Epithelial cell of esophagus (primary cell): ENCODE measurements around a stretch of chr6.

DNA sequence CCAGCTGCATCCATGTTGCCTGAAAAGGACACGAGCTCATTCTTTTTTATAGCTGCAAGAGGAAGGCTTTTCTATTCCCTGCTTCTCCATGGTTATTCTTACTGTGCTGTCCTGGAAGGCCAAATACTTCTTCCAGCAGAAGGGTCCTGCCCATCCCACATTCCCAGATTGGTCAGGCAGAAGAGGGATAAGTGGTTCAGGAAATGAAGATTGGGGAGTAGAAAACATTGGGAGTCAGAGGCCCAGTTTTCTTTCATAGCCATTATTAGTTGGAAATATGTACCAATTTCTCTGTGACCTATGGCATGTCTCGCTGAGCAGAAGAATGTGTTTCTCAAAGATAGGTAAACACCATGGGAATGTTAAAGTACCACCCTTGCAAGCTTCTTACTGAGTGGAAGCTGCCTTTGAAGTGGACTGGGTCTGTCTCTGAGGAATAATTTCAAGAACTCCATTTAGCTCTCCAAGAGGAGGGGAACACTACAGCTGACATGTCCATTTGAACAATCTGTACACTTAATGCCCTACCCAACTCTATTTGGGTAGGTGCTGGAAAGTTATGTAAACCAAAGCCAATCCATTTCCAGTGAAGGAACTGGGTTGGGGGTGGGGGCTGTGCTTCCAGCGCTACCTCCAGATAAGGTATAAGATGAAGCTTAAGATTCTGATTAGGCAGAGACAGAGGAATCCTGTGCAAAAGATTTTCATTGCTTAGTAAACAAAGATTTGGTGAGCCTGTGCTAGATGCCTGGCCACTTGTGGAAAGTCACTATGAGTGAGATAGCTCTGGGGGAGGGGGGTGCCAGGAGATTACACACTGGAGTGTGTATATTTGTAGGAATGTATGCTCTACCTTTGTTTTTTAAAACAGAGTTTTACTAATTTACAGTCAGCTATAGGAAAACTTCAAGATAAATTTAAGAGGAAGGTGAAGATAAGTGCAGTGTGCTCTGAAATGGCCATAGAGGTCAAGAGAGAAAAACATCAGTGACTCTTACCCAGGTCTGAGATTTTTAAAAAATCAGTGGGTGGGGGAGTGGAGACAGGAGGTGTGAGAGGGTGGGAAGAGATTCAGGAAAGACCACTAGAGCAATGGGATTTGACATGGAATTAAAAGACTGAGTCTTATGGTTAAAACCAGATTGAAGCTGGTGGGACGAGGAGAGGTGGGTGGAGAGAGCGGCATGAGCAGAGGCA, 121.9 kb downstream of the TCP11 start:
- RRBS = no CpG with 5 or more reads among the region's 5 CpGs

- RRBS = no CpG with 5 or more reads among the region's 3 CpGs
Measured at GRCh38 chr6:35047090-35047548, 94.0 kb downstream of the TCP11 start.

- RRBS = no CpG with 5 or more reads among the region's 9 CpGs
Measured at GRCh38 chr6:35047591-35048283, 93.4 kb downstream of the TCP11 start.

- RRBS = 98% methylated on average over 1 of the region's 26 CpGs
Measured at GRCh38 chr6:35059526-35060298, 81.4 kb downstream of the TCP11 start.

DNA sequence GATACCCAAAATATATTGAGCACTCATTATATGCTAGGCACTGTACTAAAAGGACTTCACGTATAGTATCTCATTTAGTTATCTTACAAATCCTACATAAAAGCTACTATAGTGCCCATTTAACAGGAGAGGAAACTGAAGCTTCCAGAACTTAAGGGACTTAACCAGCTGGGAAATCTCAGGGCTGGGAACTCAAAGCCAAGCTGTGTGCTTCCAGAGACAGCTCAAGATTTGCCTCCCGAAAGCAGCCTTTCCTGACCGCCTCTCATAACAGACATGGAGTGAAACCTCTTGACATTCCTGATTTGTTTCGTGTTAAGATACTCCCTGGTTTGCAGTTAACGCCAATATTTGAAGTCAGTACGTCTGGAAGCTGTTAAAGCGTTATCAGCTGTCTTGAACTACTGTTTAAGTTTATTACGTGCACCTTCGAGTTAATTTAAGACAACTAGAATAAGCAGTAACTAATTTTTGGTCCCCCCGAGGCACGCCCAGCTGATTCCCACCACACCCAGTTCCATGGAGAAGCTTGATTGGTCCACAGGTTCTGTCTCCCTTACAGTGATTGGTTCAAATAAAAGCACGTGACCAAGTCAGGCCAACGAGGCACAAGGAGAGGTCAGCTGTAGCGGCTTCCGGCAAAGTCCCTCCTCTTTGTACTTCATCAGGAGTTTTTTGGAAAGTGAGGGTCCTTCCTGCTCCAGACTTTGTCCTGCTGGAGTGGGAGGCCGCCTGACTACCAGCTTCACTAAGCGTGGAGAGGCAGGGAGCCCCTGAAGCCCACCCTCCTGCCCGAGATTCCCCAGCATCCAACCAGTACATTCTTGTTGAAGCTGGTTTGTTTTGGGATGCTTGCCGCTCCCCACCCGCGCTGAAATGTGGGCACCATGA, 8.9 kb upstream of the TCP11 start:
- RRBS = no CpG with 5 or more reads among the region's 21 CpGs

GRCh38 chr6:35165552-35166333, 24.6 kb upstream of the TCP11 start:
- RRBS = no CpG with 5 or more reads among the region's 3 CpGs

- RRBS = no CpG with 5 or more reads among the region's 12 CpGs
Measured at GRCh38 chr6:35181302-35182178, 32.2 kb upstream of the SCUBE3 start.

- RRBS = no CpG with 5 or more reads among the region's 9 CpGs
Measured at GRCh38 chr6:35202159-35202720, 11.5 kb upstream of the SCUBE3 start.

- RRBS = 2% methylated on average over 8 of the region's 32 CpGs
Measured at GRCh38 chr6:35259879-35260576, 493 bp downstream of the ZNF76 start.

DNA sequence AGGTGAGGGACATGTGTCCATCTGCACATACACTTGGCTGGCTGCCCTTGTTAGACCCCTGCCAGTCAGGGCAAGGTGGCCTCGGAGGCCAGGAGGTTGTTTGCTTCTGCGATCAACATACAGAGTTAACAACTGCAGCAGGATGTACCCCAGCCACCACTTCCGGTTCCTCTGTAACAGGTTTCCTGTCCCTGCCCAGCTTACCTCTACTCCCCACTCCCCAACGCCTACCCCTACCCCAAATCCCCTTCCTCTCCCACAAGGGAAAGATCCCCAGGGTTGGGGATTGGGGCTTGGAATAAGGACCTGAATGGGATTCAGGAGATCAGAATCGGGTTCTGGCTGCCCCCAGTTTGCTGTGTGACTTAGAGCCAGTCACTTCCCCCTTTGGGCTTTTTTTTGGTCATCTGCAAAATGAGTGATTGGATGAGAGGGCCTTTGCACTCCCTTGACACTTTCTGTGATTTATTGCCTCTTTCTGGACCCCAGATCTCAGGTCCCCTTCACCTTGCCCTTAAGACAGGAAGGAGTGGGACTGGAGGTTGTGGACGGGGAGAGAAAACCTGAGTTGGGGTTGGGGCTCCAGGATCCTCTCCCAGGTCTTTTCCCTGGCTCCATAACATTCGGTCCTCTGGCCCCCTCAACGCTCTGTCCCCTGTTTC, 14.1 kb downstream of the DEF6 start:
- RRBS = no CpG with 5 or more reads among the region's 8 CpGs

- RRBS = 95% methylated on average over 1 of the region's 15 CpGs
Measured at GRCh38 chr6:35319200-35319818, 21.7 kb downstream of the DEF6 start.

DNA sequence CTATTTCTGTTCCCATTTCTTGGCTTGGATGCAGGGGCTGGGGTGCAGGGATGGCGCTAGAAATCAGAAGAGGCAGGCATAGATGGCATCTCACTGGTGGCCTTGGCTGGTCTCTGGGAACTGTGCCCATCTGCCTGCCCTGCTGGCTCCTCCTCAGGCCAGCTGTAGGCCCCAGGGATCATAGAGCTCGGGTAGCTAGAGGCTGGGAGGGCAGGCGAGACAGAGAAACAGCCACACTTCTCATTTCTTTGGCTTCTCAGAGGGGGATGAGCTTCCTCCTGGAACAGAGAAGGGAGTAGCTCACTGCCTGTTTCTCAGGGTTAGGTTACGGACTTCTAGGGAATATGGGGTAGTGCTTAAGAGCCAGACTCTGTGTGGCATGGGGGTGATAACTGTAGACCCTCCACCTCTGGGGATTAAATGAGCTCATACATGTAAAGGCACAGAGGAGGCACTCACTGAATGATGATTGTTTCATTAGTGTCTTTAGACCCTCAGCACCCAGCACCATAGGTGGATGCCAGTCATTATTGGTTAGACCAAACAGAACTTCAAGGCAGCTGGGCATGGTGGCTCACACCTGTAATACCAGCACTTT, 18.5 kb downstream of the PPARD start:
- RRBS = no CpG with 5 or more reads among the region's 4 CpGs

DNA sequence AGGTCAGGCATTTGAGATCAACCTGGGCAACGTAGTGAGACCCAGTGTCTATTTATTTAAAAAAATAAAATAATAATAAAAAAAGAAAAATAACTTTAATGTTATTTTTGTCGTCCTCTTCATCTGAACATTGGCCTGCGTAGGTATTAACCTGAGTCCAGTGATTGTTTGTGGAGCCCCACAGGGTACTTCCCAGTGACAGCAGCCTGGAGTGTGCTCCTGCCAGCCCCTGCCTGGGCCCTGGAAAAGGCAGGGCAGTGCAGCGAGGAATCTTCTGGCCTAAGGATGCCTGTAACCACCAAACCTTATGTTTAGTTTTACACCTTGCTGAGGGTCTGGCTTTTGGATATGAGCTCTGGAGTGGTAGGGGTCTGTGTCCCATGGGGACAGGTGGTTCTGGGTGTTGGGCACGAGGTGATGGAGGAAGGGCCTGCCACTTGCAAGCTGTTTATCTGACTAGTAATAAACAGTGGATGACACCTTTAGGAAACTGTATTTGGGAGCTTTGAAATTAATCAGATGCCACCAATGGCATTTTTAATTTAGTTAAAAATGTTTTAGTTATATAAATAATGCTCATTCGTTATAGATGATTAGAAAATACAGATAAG, 19.2 kb downstream of the PPARD start:
- RRBS = no CpG with 5 or more reads among the region's 6 CpGs

DNA sequence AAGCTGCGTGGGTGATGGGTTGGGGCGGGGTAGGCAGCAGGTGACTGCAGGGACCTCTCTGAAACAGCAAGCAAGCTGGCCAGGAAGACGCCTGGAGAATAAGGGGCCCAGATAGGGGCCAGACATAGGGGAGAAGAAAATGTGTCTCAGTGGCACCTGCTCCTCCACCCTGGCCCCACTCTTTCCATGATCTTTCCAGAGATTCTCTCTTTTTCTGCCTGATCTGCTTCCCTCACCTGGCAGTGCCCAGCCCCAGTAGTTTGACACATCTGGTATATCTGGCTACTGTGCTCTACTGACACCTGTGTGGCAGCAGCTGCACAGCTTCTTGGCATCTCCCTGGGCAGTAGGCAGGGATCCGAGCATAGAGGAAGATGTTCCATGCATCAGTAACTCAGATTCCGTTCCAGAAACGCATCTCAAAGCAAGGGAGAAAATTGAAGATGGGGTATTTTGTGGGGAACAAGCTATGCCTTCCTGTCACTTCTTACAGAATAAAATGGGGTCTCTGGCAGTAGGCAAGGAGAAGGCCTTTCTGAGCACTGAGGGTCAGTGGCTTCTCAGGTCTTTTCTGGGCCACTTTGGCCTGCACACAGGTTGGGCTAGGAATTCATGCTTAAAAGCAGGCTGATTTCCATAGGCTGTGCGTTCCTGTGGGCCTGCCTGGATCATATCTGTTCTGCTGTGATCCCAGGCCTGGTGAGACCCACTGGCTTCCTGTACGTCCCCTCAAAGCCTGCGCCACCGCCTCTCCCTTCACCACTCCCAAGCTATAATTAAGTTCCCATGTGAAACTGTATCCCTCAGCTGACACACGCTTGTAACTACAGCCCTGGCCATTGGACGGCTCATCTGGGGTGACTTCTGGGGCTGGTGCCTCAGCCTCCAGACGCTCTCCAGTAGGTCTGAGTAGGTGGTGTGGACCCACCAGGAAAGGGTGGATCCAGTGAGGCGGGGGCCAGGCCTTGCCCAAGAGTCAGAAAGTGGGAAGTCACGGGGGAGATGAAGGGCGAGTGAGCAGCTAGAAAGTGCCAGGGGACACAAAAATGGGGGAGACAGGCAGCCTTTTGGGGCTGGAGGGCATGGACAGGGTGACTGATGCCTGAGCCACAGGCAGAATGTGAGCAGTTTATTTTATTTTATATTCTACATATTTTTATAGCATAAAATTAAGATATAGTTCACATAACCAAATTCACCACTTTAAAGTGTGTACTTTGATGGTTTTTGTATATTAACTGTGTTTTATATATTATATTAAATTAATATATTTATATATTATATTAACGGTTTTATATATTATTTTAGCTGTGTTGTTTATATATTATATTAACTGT, 20.8 kb downstream of the PPARD start:
- RRBS = no CpG with 5 or more reads among the region's 17 CpGs

DNA sequence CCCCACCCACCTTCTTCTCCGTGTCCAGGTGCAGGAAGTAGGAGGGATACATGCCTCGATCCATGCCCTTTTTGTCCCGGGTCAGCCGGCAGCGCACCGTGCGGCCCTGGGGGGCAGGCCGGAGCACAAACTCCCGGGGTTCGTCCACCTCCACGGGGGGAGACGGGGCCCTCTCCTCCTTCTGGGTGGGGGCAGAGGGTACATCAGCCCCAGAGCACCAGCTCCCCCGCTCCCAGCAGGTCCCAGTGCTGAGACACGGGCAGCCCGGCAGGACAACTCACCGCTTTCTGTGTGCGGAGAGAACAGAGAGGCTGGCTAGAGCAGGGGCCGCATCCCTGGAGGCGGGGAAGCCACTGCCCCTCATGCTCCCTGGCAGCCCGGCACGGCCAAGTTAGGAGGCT, 6.7 kb downstream of the TULP1 start:
- RRBS = no CpG with 5 or more reads among the region's 21 CpGs

DNA sequence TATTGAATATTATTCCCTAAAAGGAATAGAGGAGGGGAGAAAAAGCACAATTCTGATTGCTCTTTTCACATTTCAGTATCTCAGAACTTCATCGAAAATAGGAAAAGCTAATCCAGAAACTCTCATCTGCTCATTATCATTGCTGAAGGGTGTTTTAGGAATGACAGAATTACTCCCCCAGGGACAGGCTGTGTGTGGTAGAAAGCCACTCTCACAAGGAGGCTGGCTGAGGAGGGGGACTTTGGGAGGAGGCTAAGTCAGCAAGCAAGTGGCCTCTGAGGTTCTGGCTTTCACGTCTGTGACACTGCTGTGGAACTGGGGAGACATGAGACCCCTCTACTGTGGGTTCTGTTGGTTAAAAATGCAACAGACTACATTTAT, 62.3 kb upstream of the TULP1 start:
- RRBS = no CpG with 5 or more reads among the region's 2 CpGs

GRCh38 chr6:35600859-35601594, 87.7 kb downstream of the FKBP5 start:
- RRBS = no CpG with 5 or more reads among the region's 5 CpGs

DNA sequence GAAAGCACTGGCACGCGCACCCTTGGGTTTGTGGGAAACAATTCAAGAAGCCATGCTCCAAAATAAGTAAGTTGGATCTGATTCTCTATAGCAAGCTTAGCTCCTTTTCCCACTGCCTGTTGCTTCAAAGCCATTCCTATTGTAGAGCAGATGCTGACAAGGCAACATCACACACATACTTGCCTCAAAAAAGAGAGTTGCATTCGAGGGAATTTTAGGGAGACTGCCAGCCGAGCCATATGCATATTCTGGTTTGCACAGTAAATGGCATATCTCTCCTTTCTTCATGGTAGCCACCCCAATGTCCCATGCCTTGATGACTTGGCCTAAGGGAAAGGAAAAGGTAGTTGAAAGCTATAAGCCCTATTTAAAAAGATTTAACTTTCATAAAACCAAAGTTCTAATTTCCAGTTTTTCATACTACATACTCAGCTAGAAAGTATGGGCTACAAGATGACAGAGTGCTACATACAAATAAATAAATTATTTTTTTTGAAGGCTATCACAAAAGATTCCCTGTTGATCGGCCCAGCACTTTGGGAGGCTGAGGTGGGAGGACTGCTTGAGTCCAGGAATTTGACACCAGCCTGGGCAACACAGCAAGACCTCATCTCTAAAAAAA, 68.7 kb downstream of the FKBP5 start:
- RRBS = no CpG with 5 or more reads among the region's 5 CpGs

GRCh38 chr6:35720306-35720922, 16.4 kb upstream of the ARMC12 start:
- RRBS = no CpG with 5 or more reads among the region's 13 CpGs

DNA sequence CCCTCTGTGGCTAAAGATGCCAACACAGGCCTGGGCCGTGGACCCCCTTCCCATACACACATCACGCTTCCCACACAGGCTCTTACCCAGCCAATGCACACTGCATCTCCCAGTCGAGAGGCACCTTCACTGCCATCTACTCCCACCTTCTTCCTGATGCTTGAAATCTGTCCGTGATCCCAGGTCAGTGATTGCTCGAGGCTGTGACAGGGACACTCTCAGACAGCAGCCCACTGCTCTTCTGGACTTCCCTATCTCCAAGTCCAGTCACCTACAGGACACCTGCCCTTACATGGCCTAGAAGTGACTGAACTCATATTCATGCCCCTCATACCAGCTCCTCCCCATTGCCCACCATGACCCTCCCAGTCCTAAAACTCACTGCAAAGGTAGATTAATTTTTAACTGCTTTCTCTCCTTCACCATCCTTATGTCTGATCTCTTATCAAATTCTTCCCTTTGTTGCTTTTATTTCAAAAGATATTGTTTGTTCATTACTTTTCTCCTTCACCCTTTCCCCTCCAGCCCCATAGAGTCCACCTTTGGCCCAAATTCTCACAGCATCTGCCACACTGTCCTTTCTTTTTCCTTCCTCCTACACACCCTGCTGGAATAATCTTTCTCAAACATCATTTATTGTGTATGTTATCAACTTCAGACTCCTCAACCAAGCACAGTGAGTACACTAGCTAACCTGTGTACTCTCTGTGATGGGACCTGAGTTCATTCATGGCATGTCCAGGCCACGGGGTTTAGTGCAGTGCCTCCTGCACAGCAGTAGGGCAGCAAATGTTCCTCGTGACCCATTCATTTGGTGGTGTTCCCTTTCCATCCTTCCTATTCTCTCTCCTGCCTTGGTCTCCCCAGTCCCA, 7.4 kb upstream of the ARMC12 start:
- RRBS = no CpG with 5 or more reads among the region's 7 CpGs